Hepatocyte (in vitro differentiated cells and primary cell): Measurements from ENCODE around the genes ELF1 and ENOX1.

GRCh38 chr13:40780662-40781327 lies 8.6 kb upstream of the SLC25A15 start:
- RAMPAGE, long total RNA, result no peak
- RRBS, result no CpG with 5 or more reads among the region's 16 CpGs

DNA sequence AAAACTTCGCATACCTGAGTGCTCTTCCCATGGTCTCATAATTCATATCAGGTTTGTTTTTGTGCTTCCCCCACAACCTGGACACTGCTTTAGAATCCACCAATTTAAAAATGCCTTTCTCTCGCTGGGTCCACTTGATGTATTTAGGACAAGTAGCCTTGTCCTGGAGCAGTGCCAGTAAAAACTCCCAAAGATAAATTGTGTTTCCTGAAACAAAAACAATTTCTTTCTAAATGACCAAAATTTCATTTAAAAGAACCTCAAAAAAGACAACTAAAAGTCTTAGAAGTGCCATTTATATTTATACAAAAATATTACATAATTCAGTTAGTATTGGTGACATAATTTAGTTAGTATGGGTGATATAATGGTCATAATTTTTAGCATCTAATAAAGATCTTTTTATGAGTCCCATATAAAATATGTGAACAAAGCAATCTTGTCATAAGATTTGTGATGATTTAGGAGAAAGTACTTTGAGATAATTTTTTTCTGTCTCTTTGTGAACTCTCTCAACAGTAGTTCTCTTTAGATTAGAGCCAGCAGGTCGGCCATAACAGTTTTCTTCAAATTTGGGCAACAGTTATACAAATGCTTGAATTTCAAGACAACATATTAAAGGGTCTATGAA lies 76.1 kb downstream of the ELF1 start:
- RAMPAGE, long total RNA, result no peak
- RRBS, result no CpG with 5 or more reads among the region's 3 CpGs

GRCh38 chr13:40980940-40981774 lies 38.0 kb downstream of the ELF1 start:
- RAMPAGE, long total RNA, result no peak
- RRBS, result no CpG with 5 or more reads among the region's 5 CpGs

GRCh38 chr13:40984622-40985401 lies 34.3 kb downstream of the ELF1 start:
- RAMPAGE, long total RNA, result no peak
- RRBS, result no CpG with 5 or more reads among the region's 3 CpGs

DNA sequence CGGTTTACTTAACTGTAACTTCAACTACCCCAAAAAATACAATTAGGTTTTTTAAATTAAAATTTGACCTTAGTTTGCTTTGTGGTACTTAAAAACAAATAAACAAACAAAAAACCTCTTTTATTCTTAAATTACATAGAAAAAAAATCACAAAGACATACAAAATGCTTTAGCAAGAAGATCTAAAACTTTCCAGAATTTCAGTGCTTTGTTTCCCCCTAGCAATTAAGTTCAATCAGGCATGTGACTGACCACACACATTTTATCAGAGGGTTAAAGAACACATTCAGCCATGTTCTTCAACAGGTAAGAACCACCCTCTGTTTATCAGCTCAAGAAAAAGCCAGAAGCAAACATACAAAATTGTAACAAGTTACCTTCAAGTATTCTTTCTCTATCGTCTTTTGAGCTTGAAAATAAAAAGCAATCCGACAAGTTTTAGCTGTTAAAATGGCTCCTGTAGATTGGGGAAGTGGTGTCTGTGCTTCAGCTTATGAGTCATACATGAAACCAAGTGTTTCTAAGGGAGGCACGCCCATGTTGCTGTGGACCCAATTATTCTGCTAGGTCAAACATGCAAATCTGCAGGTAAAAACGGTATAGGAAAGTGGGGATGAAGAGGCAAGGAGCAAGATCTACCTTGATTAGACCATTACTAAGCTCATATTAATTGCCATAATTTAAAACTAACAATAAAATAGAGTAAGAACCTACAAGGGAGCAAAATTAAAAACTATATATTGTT lies at the start of gene ELF1:
Gene ELF1, minus strand, starts transcription at position 466 of the 745 bp plus-strand sequence.
- RAMPAGE, long total RNA, result no peak
- RRBS, result no CpG with 5 or more reads among the region's 5 CpGs

DNA sequence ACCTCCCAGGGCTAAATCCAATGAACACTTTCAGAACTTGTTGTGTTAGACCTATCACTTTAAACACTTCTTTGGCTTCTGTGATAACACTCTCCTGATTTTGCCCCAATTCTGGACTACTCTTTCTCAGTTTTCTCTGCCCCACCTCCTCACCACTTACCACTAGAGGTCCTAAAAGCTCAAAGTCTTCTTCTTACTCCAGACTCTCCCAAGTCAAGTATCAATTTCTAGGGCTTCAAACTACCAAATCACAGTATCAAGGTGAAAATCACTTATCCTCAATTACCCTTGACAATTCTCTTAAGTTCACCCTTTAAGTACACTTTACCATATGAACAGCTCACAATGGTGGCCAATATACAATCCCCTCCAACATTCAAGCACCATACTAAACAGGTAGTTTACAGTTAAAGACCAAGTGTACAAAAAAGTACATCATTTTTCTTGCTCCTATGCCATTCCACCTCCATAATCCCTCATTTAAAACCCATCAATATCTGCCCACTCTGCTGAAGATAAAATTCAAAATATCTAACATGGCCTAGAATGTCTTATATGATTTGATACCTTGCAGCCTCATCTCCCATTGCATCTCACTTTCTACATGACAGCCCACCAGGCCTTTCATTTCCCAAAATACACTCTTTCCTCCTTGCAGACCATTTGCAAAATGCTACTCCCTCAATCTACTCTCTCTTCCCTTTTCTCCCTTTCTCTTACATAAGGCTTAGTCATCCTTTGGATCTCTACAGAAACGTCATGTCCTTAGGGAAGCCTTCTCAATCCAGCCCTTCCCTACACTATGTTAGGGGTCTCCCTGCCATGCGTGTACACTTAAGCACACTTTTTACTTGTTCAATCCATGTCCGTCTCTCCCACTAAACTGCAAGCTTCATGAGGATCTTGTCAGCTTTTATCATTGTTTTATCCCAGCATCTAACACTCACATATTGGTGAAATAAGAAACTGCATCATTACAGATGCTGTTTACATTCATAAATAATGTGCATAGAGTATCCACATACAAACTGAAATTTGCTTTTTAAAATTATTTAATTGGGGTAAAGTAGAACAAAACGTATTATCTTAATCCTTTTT lies 12.0 kb upstream of the WBP4 start:
- RAMPAGE, long total RNA, result no peak
- RRBS, result no CpG with 5 or more reads among the region's 4 CpGs

- RAMPAGE, long total RNA, result no peak
- RRBS, result no CpG with 5 or more reads among the region's 17 CpGs
Observed at GRCh38 chr13:41058733-41059510, 2.4 kb upstream of the WBP4 start.

- RAMPAGE, long total RNA, result no peak
Observed at GRCh38 chr13:41064735-41065513, 3.6 kb downstream of the WBP4 start.

DNA sequence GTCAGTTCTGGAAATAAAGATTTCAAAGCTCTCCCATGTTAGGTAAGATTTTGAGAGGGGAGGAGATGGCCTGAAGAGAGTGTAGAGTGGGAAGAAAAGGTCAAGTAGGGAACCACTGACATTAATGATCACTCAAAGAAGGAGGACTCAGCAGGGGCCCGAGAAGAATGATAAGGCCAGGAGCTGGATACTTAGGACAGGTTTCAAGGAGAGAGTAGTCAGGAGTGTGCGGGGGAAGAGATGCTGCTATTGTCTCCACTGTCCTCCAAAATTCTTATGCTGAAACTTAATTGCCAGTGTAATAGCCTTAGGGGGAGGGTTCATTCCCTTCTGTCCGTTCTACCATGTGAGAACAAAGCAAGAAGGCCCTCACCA lies 40.0 kb upstream of the RGCC start:
- RAMPAGE, long total RNA, result no peak
- RRBS, result no CpG with 5 or more reads among the region's 3 CpGs

DNA sequence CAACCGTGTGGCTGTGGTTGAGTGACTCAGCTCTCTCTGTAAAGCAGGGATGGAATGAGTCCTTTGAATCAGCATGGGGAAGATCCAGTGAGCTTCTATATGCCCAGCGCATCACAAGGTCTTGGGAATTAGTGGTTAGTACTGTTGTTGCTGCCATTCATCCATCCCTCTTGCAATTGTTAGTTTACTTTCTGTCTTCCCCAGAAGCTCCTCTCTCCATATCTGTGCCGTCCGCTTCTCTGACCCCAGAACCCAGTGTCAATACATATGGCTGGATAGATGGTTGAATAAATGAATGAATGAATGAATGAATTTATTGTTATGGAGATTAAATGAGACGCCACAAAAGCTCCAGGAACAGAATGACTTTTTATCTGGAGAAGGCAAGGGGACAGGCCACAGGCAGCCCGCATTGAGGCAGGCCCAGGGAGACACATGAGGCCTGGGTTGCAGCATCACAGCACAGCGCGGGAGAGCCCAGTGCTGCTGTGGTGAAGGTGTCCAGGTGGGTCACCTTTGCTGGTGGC lies 89.2 kb downstream of the RGCC start:
- RAMPAGE, long total RNA, result no peak
- RRBS, result no CpG with 5 or more reads among the region's 8 CpGs

- RAMPAGE, long total RNA, result no peak
- RRBS, result no CpG with 5 or more reads among the region's 6 CpGs
Observed at GRCh38 chr13:41554860-41555414, 97.6 kb downstream of the RGCC start.

DNA sequence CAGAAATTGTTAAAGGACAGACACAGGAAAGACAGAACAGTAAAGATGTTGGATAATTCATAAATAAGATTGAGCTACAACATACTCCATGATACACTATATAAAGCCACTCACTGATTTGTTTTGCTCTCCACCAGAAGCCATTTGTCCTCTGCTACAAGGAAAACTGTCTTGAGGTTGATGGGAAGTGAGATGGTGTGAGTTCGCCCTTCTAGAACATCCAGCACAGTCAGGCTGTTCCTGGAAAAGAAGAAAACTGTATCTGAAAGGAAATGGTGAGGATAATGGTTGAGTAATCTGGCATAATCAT lies 233.8 kb downstream of the RGCC start:
- RAMPAGE, long total RNA, result no peak
- RRBS, result no CpG with 5 or more reads among the region's 1 CpG

- RAMPAGE, long total RNA, result no peak
- RRBS, result no CpG with 5 or more reads among the region's 2 CpGs
Observed at GRCh38 chr13:41879206-41879883, 81.6 kb downstream of the VWA8 start.

DNA sequence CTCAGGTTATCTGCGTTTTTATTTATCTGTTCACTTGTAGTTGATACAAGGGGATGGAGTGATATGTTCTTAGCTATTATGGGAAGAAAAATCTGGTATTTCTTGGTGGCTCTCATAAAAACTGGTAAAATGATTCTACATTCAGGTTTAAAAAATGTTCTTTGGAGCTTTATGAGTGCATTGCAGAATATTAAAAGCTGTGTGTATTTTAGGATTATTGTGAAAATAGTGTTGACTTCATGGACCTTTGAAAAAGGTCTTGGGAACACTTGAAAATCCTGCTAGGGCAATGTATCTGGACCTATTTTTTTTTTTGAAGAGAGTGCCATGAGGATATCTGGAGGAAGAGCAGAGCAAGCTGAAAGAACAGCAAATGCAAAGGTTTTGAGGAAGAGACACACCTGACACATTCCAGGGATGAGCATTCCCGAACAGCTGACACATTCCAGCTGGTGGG lies 14.5 kb downstream of the DGKH start:
- RAMPAGE, long total RNA, result no peak
- RRBS, result no CpG with 5 or more reads among the region's 2 CpGs

- RAMPAGE, long total RNA, result no peak
- RRBS, result no CpG with 5 or more reads among the region's 3 CpGs
Observed at GRCh38 chr13:42153596-42154119, 105.2 kb downstream of the DGKH start.

- RAMPAGE, long total RNA, result no peak
- RRBS, result no CpG with 5 or more reads among the region's 5 CpGs
Observed at GRCh38 chr13:42393174-42393754, 121.3 kb downstream of the AKAP11 start.

DNA sequence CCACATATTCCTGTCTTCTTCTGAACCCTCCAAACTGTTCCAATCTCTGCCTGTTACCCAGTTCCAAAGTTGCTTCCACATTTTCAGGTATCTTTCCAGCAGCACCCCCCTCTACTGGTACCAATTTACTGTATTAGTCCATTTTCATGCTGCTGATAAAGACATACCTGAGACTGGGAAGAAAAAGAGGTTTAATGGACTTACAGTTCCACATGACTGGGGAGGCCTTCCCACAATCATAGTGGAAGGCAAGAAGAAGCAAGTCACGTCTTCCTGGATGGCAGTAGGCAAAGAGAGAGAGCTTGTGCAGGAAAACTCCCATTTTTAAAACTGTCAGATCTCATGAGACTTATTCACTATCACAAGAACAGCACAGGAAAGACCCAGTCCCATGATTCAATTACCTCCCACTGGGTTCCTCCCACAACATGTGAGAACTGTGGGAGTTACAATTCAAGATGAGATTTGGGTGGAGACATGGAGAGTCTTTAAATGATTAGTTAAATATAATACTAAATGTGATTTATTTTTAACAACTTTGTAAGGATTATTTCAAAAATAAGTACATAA lies 38.2 kb downstream of the FAM216B start:
- RAMPAGE, long total RNA, result no peak
- RRBS, result no CpG with 5 or more reads among the region's 1 CpG

DNA sequence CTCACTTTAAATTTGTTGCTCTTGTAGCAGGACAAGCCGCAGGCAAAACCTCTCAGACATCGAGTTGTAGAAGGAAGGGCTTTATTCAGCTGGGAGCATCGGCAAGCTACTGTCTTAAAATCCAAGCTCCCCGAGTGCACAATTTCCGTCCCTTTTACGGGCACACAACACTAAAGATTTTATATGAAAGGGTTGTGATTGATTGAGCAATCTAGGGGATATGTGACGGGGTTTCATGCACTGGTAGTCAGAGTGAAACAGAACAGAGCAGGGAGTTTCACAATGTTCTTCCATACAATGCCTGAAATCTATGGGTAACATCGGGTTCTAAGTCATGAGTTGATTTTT lies 21.9 kb downstream of the DNAJC15 start:
- RAMPAGE, long total RNA, result no peak
- RRBS, result no CpG with 5 or more reads among the region's 8 CpGs

- RAMPAGE, long total RNA, result no peak
- RRBS, result no CpG with 5 or more reads among the region's 5 CpGs
Observed at GRCh38 chr13:43511288-43511920, 275.4 kb downstream of the ENOX1 start.

DNA sequence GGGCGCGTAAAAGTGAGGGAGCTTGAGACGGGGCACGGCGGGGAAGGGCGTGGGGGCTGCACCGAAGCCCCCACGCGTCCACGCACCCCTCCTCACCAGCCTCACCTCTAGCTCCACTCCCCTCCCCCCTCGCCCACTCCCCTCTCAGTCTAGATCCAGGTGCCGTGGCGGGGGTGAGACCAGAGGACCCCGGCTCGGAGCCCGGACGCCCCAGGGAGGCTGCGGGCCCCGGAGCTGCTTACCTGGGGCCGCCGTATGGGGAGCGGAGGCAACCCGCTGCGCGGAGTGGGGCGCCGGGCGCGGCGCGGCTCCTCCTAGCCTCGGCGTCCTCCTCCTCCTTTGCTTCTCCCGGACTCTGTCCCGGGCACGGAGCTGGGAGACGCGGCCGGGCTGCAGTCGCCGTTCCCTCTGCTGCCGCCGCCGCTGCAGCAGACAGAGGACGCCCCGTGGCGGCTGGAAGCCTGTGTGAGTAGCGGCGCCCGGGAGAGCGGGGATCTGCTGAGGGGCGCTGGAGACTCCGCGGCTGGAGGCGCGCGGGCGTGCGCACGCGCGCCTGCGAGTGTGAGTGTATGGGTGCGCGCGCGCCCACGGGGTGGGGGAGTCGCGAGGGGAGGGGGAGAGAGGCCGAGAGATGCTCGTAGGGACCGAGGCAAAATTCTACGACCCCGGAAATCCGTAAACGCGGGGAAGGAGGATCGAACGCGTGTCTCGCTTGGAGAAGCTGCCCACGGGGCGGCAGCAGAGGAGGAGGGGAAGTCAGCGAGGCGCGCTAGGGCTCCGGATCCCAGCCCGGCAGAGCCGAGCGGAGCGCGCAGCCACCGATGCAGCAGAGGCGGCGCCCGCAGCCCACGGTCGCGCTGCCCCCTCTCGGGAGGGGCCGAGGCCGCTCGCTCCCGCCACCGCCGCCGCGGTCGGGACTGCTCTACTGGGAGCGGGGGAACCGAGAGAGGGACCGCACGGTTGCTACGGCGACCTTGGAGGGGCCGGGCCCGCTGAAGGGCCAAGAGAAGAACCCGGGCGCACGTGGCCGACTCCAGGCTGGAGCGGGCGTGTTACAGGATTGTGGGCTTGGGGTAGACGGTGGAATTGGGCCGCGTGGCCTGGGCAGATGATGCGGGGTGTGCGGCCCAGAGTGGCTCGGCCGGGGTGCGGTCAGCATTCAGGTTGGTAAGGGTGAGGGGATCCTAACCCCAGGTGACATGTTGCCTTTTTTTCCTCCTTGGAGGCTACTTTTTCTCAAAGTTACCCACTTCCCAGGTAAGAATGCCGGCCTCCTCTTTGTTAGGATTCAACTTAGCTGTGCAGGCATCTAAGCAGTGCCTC lies at the start of gene ENOX1:
Gene ENOX1, minus strand, starts transcription at position 563 of the 1,323 bp plus-strand sequence.
- RAMPAGE, long total RNA, result no peak
- RRBS, result 1% methylated on average over 35 of the region's 133 CpGs